ENCODE results near the gene ENTREP1.

DNA sequence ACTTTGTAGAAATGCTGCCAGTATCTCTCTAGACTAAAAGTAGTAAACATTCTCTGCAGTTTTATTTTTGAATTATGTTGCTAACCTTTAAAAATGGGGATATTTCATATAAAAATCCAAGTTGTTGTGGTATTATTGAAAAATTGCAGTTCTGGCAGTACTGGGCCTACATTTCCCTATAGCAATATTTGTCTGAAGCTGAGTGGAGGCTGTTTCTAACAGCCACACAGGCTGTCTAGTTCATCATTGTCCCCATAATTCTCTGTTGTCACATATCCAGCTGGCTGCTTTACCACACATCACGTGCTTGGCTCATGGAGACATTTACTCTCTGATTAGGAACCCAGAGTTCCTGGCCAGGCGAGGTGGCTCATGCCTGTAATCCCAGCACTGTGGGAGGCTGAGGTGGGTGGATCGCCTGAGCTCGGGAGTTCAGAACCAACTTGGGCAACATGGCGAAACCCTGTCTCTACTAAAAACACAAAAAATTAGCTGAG lies 81.3 kb downstream of the PGM5 start:
- PRO-cap = no peak
- RRBS = no CpG with 5 or more reads among the region's 5 CpGs

GRCh38 chr9:68942113-68942446 lies 71.8 kb downstream of the PRKACG start:
- PRO-cap = no peak
- RRBS = no CpG with 5 or more reads among the region's 4 CpGs

DNA sequence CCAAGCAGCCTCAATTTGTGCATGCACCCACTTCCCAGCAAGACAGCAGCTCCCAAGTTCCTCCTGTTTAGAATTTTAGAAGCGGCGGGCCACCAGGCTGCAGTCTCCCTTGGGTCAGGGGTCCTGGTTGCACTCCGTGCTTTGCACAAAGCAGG lies 213 bp upstream of the FXN start:
- PRO-cap = no peak
- RRBS = no CpG with 5 or more reads among the region's 3 CpGs

- PRO-cap = bidirectional peak, plus-strand start at chr9:69122040, minus-strand start at chr9:69121975
- RRBS = under 1% methylated on average over 21 of the region's 48 CpGs
Measured at GRCh38 chr9:69121621-69122115, 52.4 kb upstream of the TJP2 start.

- PRO-cap = no peak
- RRBS = no CpG with 5 or more reads among the region's 10 CpGs
Measured at GRCh38 chr9:69170636-69171547, 3.2 kb upstream of the TJP2 start.

- PRO-cap = no peak
- RRBS = no CpG with 5 or more reads among the region's 5 CpGs
Measured at GRCh38 chr9:69181735-69182445, 7.8 kb downstream of the TJP2 start.

GRCh38 chr9:69187257-69187858 lies 13.3 kb downstream of the TJP2 start:
- PRO-cap = no peak
- RRBS = no CpG with 5 or more reads among the region's 5 CpGs

GRCh38 chr9:69192182-69192587 lies 18.1 kb downstream of the TJP2 start:
- PRO-cap = no peak
- RRBS = no CpG with 5 or more reads among the region's 3 CpGs

- PRO-cap = no peak
- RRBS = no CpG with 5 or more reads among the region's 4 CpGs
Measured at GRCh38 chr9:69198484-69198832, 24.4 kb downstream of the TJP2 start.

- PRO-cap = no peak
- RRBS = no CpG with 5 or more reads among the region's 12 CpGs
Measured at GRCh38 chr9:69215792-69216741, 42.0 kb downstream of the TJP2 start.

DNA sequence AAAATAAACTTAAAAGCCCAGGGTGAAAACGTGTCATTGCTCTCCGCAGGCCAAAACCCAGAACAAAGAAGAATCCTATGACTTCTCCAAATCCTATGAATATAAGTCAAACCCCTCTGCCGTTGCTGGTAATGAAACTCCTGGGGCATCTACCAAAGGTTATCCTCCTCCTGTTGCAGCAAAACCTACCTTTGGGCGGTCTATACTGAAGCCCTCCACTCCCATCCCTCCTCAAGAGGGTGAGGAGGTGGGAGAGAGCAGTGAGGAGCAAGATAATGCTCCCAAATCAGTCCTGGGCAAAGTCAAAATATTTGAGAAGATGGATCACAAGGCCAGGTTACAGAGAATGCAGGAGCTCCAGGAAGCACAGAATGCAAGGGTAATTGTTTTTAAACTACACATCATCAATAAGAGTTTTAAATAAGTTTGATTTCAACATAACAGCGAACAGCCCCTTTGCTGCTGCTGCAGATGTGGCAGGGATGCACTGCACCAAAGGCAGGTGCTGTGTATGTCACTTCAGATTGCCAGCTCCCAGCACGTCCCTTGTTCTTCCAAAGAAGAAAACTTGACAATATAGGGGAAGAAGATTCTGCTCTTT lies 73.9 kb upstream of the ENTREP1 start:
- PRO-cap = no peak
- RRBS = no CpG with 5 or more reads among the region's 6 CpGs

GRCh38 chr9:69273113-69273597 lies 51.9 kb upstream of the ENTREP1 start:
- PRO-cap = no peak
- RRBS = no CpG with 5 or more reads among the region's 5 CpGs

DNA sequence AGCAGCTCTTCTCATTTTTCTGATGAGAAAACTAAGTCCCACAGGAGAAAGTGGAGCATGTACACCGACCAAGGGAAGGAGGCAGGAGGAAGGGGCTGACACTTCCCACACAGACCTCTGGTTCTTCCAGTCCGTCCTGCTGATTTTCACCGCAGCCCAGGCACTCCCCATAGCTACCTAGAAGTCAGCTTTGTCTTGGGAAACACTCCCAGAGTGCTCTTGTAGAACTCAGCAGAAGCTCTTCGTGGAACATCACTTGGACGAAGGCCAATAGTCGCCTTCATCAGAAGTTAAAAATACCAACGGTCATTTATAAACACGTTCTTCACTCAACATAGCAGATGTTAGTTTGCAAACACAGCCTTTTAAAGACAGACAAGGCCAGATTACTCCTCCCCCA lies 28.9 kb upstream of the ENTREP1 start:
- PRO-cap = no peak
- RRBS = no CpG with 5 or more reads among the region's 8 CpGs

DNA sequence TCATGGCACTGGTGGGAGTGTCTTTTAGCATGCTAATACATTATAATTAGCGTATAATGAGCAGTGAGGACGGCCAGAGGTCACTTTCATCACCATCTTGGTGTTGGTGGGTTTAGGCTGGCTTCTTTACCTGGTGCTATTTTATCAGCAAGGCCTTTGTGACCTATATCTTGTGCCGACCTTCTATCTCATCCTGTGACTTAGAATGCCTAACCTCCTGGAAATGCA lies 17.8 kb upstream of the ENTREP1 start:
- PRO-cap = no peak
- RRBS = no CpG with 5 or more reads among the region's 3 CpGs

- PRO-cap = no peak
- RRBS = no CpG with 5 or more reads among the region's 8 CpGs
Measured at GRCh38 chr9:69307493-69308564, 17.2 kb upstream of the ENTREP1 start.

DNA sequence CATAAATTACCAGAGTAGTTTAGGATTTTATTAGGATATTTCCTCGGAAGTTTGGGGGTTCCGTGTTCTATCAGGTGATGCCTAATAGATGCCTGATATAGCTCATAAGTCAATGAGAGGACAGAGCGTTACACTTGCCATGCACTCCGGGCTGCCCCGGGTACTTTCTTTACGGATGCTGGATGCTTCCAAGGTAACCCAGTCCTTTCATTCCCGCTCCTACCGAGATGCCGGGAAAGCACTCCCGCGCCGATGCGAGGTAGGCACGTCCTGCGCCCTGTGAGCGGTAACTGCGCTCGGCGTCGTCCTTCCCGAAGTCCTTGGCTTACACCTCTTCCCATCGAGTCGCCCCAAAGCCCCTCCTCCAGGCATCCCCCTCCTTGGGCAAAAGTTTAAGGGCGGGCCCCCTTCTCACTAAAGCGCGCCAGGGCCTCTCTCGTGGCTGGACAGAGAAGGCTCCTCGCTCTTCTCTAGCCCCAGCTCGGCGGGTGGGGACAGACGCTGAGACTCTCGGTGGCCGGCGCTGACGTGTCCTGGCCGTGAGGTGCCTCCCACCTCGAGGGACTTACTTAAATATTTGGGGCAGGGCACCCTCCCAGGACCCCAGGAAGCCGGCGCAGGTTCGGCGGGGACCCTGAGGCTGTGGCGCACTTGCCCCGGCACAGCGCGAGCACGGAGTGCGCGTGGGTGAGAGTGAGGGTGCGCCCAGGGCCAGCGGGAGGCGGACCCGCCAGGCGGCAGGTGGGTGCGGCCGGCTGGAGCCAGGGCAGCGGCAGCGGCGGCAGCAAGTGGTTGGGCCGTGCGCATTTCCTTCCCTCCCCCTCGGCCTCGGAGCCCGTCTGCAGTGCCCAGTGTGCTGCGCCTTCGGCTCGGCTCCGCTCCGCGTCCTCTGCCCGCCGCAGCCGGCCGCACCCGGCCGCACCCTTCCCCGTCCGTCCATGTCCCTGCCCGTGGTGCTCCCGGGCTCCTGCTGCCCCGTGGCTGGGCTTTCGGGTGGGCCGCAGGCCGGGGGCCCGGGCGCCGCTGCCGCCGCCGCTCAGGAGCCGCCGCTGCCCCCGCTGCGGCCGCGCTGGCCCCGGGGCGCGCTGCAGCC lies at the start of gene ENTREP1:
TSS of gene ENTREP1 (plus strand) at position 844 of the 1,093 bp plus-strand sequence.
- PRO-cap = no peak
- RRBS = 6% methylated on average over 50 of the region's 98 CpGs

GRCh38 chr9:69476115-69476517 lies 151.1 kb downstream of the ENTREP1 start:
- PRO-cap = no peak
- RRBS = no CpG with 5 or more reads among the region's 5 CpGs

GRCh38 chr9:69574104-69574552 lies 98.0 kb downstream of the APBA1 start:
- PRO-cap = no peak
- RRBS = no CpG with 5 or more reads among the region's 4 CpGs

DNA sequence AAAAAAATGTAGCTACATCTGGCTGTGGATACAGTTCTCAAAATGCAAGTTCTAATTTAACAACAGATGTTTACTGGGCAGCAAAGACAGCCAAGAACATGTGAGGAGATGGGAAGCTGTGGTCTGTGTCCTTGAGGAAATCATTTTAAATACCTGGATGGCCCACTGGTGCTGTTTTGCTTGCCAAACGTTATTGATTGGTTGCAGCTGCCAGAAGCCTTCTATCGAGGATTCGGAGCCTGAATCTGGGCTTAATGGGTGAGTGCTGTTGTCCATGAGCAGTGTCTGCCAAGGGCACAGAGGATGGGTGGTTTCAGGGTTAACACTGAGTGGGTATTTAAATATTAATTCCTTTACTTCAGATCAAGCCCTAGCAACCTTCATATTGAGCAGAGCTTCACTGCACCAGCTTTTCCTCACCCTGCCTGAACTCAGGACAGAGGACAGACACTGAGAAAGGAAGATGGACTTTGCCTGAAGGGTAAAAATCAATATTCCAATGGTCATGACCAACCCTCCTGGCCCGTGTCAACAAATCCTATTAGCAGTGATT lies 92.1 kb downstream of the APBA1 start:
- PRO-cap = no peak
- RRBS = no CpG with 5 or more reads among the region's 4 CpGs

DNA sequence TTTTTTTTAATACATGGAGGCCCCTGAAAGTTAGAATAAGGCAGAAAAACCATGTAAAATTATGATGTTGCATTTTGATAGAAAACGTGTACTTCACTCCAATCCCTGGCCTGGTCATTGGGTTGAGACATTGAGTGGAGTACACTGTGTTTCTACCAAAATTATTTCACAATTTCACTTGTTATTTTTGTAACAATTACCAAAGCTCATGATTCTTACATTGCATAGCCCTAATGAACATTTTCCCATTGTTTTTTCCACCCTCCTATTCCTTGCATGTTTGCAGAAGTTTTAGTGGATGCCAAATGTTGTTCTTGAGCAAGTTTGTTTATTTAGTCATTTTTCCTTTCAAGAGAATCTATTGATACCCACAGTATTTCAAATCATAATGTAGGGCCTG lies 21.9 kb downstream of the MAMDC2 start:
- PRO-cap = no peak
- RRBS = no CpG with 5 or more reads among the region's 1 CpG